Mesangial cell (primary cell): ENCODE results near the genes ZNF770 and SPRED1.

DNA sequence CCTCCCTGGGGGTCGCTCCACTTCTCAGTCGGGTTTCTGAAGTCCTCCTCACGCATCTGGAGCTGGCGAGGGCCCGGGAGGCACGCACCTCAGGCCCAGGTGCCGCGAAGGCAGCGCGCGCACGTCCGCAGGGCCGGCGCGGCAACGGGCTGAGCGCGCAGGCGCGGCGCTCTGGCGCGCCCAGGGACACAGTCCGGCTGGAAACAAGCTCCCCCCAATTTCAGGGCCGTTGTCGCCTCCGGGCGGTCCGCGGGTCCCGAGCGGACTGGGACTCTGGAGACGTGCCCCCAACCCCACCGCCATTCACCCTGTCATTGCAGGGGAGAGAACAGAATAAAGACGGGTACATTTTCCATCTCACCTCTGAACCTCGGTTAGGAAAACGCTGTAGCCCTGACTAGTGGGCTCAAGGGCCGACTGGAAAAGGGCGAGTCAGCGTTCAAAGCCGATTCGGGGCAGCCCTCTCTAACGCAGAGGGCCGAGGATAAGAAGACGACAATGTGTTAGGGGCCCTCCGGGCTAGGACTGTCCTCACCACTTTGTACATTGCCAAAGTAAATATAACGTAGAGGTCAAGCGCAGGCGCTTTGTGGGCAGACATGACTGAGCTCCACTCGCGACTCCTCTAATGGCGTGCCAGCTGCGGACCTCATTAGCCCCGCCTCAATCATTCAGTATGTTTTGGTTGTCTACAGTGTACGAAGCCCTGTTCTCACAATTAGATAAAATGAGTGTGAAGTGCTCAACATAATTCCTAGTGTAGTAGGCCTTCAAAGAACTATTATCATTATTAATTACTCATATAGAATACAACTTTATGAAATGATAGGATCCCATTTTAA is at the start of gene ZNF770:
Gene ZNF770, minus strand, starts transcription at position 146 of the 842 bp plus-strand sequence.
- RAMPAGE, long total RNA, result start-site peak on the minus strand centred at position 129 of the sequence, 47 bp wide, 319 reads

DNA sequence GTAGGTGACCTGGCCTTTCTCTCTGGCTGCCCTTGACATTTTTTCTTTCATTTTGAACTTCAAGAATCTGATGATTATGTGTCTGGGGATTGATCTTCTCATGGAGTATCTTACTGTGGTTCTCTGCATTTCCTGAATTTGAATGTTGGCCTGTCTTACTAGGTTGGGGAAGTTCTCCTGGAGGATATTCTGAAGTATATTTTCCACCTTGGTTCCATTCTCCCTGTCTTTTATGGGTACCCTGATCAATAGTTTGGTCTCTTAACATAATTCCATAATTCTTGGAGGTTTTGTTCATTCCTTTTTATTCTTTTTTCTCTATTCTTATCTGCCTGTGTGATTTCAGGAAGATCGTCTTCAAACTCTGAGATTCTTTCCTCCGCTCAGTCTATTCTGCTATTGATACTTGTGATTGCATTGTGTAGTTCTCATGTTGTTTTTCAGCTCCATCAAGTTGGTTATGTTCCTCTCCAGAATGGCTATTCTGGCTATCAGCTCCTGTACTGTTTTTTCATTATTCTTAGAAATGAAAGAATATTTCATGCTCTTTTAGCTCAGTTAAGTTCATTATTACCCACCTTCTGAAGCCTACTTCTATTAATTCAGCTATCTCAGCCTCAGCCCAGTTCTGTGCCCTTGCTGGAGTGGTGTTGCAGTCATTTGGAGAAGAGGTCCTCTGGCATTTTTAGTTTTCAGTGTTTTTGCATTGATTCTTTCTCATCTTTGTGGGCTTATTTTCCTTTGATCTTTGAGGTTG is 205.0 kb downstream of the DPH6 start:
- RAMPAGE, long total RNA, result no peak

- RAMPAGE, long total RNA, result no peak
Observed at GRCh38 chr15:35355796-35356488, 190.0 kb downstream of the DPH6 start.

GRCh38 chr15:35547843-35548452 is 2.0 kb upstream of the DPH6 start:
- RAMPAGE, long total RNA, result no peak

- RAMPAGE, long total RNA, result no peak
Observed at GRCh38 chr15:36106672-36107225, 472.7 kb upstream of the CDIN1 start.

DNA sequence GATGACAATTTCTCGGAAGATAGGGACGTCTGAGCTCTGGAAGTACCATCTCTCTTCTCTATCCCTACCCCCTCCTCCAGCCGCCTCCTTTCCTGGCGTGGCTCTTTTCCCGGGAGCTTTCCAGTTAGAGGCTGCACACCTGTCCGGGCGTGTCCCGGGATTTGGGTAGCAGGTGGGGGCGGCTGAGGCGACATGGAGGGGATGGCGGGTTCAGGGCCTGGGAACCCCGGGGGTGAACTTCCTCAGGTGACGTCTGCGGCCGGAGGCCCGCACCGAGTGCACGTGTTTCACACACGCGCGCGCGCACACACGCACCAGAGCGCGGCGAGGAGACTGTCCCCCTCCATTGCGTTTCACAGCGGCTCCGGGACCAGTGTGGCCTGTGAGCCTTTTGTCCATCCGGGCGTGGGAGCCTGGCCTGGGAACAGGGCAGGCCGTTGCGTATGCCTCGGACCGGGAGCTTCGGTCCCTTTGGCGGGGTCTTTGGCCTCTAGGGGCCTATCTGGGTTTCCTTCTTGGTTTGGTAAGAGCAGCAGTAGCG is 220.2 kb downstream of the MEIS2 start:
- RAMPAGE, long total RNA, result no peak

DNA sequence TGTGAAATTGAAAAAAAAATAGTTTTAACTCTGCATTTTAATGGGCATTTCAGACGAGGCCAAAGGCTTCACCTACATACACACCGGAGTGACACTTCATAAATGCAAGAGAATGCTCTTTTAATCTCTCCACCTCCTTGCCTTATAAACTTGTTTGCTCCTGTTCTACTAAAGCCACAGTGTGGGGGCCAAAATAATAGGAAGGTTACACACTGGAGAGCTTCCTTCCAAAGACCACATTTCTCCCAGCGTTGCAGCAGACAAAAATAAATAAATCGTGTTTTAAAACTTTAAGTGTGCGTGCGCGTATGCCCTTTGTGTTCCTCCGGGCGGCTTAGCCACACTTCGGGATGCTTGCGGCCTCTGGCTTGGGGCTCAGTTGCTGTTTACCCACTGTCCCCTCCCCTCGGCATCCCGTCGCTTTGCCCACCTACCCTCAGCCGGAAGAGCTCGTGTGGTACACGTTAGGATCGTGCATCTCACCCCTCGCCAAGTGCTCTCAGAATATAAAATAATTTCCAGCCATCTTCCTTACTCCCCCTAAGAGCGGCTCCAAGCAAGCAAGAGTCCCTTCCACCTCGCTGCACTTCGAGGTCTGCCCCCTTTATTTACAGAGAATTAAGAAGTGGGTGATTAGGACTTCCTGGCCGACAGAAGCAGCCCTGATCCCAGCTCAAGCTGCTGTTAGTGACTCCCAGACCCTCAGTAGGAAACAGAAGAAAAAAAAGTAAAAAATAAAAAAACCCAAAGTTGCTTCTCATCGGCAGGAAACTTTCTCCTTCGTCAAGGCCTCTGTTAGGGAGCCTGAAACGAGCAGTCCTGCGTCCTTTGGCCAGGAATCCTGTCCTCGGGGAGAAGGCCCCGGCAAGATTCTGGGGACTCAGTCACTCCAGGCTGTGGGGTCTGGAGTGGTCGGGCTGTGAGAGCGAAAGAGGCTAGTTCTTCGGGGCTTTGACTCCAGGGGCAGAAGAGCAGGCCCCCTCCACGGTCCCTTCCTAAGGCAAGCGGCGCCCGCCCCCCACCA is 3.2 kb downstream of the MEIS2 start:
- RAMPAGE, long total RNA, result no peak

DNA sequence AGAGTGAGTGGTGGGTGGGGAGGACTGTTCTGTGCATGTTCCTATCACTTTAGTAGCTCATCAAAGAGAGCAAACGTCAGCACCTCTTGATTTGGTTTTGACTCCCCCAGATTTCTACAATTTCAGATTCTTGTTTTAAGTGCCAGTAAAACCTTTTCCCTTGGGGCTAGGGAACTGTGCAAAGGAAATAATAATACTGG is 60.3 kb downstream of the TMCO5A start:
- RAMPAGE, long total RNA, result no peak

- RAMPAGE, long total RNA, result no peak
Observed at GRCh38 chr15:38042778-38043180, 108.3 kb downstream of the TMCO5A start.

- RAMPAGE, long total RNA, result no peak
Observed at GRCh38 chr15:38072228-38072509, 137.7 kb downstream of the TMCO5A start.

- RAMPAGE, long total RNA, result no peak
Observed at GRCh38 chr15:38252063-38253001, at the start of gene SPRED1. Gene SPRED1, plus strand, starts transcription at chr15:38252836.

- RAMPAGE, long total RNA, result no peak
Observed at GRCh38 chr15:38261968-38262667, 9.5 kb downstream of the SPRED1 start.

DNA sequence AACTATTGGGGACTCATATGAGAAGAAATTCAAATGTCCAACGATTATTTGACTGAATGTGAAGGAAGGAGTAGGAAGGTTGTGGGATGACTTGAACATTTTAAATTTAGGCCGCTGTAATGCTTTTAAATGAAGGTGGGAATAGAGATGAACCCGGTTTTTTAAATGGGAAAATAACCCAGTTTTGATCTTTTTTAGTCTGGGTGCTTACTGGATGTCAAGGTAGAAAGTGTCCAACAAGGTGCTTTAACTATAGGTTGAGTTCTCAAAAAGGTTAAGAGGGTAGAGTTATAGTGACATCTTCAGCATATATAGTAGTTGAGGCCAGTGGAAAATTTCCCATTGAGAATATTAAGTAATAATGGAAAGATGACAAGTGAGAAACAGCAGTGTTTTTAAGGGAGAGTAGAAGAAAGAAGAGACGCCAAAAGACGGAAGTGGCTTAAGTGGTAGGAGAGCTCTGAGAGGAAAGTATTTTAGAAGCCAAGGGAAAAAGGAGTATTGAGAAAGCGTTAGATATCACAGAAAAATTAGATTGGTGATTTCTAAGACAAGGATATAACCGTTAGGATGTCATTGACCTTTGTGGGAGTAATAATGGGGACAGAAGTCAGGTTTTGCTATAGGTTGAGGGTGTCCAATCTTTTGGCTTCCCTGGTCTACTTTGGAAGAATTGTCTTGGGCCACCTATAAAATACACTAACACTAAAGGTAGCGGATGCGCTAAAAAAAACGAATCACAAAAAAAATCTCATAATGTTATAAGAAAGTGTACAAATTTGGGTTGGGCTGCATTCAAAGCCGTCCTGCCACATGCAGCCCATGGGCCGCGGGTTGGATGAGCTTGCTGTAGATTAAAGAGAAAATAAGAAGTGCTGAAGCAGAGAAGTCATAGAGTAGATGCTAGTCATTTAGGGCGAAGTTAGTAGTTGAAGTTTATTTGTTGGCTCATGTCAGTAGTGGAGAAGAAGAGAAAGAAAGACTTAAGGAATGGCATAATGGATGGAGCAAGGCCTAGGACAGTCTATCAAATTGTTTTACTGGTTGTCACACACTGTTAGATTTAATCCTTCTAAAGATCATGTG is 10.8 kb downstream of the SPRED1 start:
- RAMPAGE, long total RNA, result no peak

- RAMPAGE, long total RNA, result no peak
Observed at GRCh38 chr15:38557704-38558377, 6.8 kb downstream of the RASGRP1 start.

GRCh38 chr15:38563259-38564568 is 900 bp downstream of the RASGRP1 start:
- RAMPAGE, long total RNA, result no peak

- RAMPAGE, long total RNA, result no peak
Observed at GRCh38 chr15:38696145-38696862, 131.7 kb upstream of the RASGRP1 start.

- RAMPAGE, long total RNA, result no peak
Observed at GRCh38 chr15:39273641-39274082, 307.2 kb upstream of the THBS1 start.

GRCh38 chr15:39419977-39420426 is 160.9 kb upstream of the THBS1 start:
- RAMPAGE, long total RNA, result no peak

GRCh38 chr15:39454172-39454689 is 126.6 kb upstream of the THBS1 start:
- RAMPAGE, long total RNA, result no peak

- RAMPAGE, long total RNA, result no peak
Observed at GRCh38 chr15:39472464-39473808, 107.9 kb upstream of the THBS1 start.